Vein endothelial cell (primary cell): ENCODE results near the gene LNPEP.

GRCh38 chr5:96935448-96936181, at the start of gene LNPEP:
Gene LNPEP, plus strand, starts transcription at chr5:96936080.
- CAGE, long polyA plus RNA, result no peak

GRCh38 chr5:96963134-96963611, 27.3 kb downstream of the LNPEP start:
- CAGE, long polyA plus RNA, result no peak

GRCh38 chr5:97193403-97194103, 10.5 kb upstream of the RIOK2 start:
- CAGE, long polyA plus RNA, result no peak

DNA sequence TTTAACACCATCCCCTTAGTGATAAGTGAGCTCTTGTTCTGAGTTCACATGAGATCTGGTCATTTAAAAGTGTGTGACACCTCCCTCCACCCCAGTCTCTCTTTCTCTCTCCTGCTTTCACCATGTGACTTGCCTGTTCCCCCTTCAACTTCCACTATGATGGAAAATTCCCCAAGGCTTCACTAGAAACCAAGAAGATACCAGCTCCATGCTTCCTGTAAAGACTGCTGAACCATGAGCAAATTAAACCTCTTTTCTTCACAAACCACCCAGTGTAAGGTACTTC, 475.2 kb upstream of the RGMB start:
- CAGE, long polyA plus RNA, result no peak

- CAGE, long polyA plus RNA, result no peak
These were observed 227.1 kb upstream of the RGMB start for GRCh38 chr5:98546360-98546862.

DNA sequence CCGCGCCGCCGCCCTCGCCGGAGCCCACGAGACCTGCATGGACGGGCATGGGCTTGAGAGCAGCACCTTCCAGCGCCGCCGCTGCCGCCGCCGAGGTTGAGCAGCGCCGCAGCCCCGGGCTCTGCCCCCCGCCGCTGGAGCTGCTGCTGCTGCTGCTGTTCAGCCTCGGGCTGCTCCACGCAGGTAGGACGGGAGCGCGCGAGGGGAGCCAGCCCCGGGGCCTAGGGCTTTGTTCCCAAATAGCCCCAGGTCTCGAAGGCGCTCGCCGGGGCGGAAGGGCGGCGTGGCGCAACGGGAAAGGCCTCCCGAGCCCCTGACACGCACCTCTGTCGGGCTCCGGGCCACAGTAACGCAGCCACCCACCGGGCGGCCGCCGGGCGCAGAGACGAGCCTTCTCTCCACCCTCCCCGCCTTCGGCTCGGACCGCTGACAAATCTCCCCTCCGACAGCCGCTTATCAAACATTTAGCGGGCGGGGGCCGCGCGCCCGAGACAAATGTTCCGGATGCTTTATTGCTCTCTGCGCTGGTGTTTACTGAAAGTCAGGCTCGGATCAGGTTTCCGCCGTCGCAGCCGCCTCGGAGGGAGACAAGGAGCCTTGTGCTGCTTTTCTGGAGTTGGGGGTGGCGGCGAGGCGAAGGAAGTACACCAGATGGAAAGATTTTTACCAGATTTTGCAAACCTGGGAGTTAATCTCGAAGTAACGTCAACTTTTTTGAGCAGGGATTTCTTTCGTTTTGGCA, 732 bp downstream of the RGMB start:
- CAGE, long polyA plus RNA, result no peak

- CAGE, long polyA plus RNA, result no peak
These were observed 19.3 kb downstream of the CHD1 start for GRCh38 chr5:98909060-98910383.

GRCh38 chr5:98910392-98911238, 18.2 kb downstream of the CHD1 start:
- CAGE, long polyA plus RNA, result no peak

DNA sequence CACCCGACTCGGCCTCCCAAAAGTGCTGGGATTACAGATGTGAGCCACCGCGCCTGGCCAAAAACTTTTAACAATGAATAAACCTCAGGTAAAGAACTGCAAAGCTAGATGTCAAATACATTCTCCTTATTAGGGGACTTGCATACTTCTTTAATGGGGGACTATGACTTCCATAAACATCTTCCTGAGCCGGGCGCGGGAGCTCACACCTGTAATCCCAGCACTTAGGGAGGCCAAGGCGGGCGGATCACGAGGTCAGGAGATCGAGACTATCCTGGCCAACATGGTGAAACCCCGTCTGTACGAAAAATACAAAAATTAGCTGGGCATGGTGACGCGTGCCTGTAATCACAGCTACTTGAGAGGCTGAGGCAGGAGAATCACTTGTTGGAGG, 10.5 kb downstream of the CHD1 start:
- CAGE, long polyA plus RNA, result no peak

DNA sequence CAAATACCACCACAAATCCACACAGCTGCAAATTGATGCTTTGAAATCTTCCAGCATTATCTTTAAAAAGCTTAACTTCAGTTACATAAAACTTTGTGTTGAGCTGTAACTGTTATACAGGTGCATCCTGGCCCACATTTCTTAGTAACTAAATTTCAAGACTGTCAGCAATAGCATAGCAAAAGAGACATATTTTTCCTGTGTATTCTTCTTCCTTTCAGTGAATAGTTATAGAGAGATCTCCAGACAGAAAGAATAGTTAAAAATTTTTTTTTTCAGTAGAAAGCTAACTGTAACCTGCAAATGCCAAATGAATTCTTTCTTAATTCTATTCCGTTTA, 6.6 kb downstream of the CHD1 start:
- CAGE, long polyA plus RNA, result no peak

GRCh38 chr5:98929327-98930089, 701 bp upstream of the CHD1 start:
- CAGE, long polyA plus RNA, result no peak

GRCh38 chr5:99037799-99038291, 109.0 kb upstream of the CHD1 start:
- CAGE, long polyA plus RNA, result no peak

GRCh38 chr5:102802591-102803233, 47.6 kb downstream of the PAM start:
- CAGE, long polyA plus RNA, result no peak

DNA sequence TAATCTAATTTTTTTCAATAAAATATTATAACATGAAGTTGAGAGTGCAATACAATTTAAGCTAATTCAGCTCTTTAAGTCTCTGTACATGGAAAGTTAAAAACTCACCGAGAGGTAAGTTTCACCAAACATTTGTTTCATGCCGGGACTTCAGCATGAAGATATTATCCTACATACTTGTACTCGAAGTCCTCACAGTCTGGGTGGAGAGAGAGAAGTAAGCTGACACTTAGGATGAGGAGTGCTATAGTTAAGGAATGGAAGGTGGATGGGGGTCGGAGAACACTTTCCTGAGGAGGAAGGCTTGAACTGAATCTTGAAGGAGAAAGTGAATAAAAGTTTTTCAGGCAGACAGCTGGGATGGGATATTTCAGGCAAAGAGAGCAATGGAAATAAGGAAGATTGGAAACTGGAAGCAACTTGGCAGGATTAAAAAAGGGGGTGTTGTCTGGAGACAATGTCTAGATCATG, 167.0 kb downstream of the PAM start:
- CAGE, long polyA plus RNA, result no peak

GRCh38 chr5:102958939-102959388, 161.0 kb downstream of the GIN1 start:
- CAGE, long polyA plus RNA, result no peak

- CAGE, long polyA plus RNA, result no peak
These were observed 110.3 kb downstream of the GIN1 start for GRCh38 chr5:103009627-103009951.

- CAGE, long polyA plus RNA, result no peak
These were observed 149.1 kb downstream of the NUDT12 start for GRCh38 chr5:103413512-103413817.

DNA sequence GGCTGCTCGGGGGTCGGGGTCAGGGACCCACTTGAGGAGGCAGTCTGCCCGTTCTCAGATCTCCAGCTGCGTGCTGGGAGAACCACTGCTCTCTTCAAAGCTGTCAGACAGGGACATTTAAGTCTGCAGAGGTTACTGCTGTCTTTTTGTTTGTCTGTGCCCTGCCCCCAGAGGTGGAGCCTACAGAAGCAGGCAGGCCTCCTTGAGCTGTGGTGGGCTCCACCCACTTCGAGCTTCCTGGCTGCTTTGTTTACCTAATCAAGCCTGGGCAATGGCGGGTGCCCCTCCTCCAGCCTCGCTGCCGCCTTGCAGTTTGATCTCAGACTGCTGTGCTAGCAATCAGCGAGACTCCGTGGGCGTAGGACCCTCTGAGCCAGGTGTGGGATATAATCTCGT, 517.1 kb upstream of the NUDT12 start:
- CAGE, long polyA plus RNA, result no peak

GRCh38 chr5:105392377-105392894, 1829.8 kb upstream of the NUDT12 start:
- CAGE, long polyA plus RNA, result no peak

DNA sequence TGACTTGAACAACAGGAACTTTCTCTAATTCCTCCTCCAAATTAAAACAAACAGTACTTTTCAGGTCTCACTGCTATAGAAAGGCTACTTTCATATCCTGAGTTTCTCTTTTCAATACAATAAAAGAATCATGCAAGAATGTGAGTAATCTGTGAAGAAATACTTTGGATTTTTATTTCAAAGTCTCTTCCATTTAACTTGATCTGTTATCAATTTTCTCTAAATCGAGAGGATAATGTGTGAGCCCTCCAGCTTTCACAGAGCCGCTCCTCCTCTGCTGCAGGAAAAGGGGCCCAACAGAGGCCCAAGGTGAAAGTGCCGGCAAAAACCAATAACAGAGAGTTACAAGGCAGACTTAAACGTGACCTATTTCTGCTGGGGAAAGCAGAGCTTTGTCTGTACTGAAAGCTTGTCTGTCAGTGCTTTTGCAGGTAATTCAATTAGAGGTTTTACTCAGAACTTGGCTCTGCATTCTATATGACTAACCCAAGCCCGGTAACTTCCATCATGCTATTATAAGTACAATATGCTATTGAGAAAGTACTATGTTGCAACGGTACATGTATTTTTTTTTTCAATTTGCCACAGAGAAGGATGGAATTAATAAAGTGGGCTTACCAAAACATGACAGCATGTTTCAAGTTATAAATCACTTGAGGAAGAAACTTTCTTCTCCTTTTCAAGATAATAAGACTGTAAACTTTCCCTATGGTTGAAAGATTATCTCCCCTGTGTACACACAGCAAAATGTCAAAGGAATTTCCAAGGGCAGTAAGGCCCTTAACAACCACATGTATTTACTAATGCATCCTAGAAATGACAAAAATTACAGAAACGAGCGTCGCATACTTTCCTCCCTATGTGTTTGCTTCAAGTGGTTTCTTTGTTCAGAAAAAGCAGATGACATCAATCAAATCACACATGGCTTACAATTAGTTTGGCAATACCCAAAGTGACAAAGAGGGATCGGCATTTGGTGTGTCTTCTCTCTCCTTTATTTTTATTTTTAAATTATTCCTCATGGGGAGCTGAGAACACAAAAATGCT, 282.5 kb downstream of the EFNA5 start:
- CAGE, long polyA plus RNA, result no peak